Pericardium fibroblast (primary cell): Measurements from ENCODE around the genes CDADC1 and TRIM13.

DNA sequence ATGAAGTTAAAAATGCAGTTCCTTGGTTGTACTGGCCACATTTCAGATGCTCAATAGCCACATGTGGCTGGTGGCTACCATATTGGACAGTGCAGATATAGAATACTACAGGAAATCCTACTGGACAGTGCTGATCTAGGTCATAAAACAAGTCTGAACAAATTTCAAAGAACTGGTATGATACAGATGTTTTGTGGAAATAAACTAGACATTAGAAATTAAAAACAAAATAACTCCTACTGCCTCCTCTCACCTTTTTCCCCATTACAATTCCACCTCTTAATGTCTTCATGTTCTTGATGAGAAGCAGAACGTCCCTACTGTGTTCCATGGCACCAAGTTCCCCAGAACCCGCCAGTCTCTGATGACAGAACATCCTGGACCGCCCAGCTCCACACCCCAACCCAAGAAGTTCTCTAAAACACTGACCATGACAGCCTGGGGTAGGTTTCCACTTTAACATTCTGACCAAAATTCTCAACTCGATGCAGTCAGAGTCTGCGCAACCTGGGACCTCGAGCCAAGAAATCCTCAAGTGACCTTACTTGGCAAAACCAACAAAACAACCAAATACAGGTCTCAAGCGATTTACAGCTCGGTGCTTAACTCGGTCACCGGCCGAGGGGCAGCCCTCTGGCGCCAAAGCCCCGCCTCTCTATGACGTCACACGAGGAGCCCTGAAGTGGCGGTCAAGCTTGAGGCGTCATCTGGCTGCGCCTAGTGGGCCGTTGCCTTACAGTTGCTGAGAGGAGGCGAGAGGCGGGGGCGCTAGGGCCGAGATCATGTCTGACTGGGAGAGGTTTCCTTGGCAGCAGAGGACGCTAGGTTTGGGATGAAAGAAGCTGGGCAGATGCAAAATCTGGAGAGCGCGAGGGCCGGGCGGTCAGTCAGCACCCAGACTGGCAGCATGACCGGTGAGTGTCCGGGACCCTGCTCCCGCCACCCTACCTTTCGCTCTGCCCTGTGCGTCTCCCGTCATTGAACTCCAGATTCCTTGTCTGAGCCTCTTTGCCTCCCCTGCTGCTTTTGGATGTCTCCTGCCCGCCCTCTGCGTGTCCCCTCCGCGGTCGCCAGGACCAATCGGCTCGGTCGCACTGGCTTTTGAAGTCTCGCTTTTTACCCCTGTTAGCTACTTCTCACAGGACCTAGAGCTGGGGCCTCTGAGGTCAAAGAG is at the start of gene CDADC1:
Gene CDADC1 (plus strand): TSS at position 720 of the 1,174 bp plus-strand sequence.
- RAMPAGE, long total RNA = start-site peak on the plus strand centred at position 739 of the sequence, 47 bp wide, 142 and 139 reads in 2 replicates

DNA sequence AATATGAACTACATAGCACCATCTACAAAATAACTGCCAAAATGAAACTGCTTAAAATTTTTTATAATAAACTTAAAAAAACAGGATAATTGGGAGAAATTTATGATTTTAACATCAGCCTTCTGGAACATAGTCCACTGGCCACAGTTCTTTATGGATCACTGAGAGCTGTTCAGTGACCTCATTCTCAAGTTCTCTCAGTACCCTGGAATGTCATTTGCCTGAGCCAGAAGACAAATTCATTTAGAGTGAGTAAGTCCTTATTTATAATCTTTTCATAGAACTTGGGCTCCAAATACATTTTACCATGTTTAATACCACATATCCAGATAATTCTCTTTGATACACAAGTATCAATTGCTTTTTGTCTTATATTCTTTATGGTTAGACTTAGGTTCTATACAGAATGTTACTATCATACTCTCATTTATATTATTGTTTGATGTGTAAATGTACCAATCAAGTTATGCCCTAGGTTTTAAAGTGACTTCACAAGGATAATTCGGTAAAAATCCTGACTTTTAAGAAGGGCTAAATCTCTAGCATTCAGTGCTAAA is 87.6 kb downstream of the CAB39L start:
- RAMPAGE, long total RNA = no peak

DNA sequence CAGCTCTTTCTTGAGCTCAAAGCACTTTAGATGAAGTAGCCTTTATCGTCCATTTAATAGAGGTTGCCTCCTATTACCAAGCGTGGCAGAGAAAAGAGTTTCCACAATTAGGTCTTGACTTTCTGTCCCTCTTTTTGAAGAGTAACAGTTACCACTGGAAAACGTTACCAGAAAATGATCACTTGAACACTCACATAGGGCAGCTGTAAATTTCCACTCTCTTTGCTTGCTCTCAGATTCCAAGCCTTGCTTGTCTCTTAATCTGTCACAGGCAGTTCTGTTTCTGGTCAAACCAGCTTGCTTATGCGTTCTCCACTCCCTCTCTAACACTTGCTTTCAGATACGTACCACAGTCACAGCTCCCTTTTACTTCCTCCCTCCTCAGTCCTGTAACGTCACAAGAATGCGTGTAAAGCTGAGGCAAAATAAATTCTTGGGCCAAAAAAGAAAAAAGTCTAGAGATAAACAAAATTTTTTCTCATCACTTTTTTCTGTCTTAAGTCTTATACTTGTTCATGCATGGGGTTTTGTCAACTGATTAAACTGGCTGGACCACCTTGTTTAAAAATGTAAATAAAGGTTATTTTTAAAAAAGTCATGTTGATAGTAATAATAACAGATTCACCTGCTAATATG is 42.5 kb downstream of the CAB39L start:
- RAMPAGE, long total RNA = no peak

GRCh38 chr13:49443129-49443669 is 665 bp downstream of the CAB39L start:
- RAMPAGE, long total RNA = no peak

GRCh38 chr13:49443670-49443866 is 296 bp downstream of the CAB39L start:
- RAMPAGE, long total RNA = no peak

DNA sequence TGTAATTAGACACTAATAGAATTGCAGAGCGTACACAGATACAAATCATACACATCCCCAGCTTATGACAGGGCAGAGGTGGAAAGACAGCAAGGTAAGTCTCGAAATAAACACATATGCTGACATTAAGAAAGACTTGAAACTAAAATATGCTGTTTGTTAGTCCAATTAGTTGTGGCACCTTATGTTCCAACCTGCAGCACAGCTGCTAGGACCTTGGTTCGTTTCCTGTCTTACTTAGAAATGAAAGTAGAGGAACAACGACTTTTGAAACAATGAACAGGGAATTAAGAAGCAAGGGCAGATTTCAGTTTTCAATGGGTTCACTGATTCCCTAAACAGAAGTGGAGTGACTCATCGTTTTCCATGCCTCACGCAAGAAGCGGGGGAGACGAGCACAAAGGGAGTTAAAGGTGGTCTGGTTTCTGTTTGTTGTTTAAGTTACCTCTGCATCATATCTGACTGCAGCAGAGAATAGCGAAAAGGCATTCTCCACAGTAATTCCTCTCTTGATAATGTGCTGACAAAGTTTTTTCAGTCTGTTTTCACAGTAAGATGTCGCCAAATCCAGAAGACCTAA is 44.8 kb downstream of the PHF11 start:
- RAMPAGE, long total RNA = no peak

GRCh38 chr13:49625374-49626160 is 2.7 kb upstream of the ARL11 start:
- RAMPAGE, long total RNA = no peak

- RAMPAGE, long total RNA = no peak
Observed at GRCh38 chr13:49733607-49733806, 42.2 kb upstream of the EBPL start.

DNA sequence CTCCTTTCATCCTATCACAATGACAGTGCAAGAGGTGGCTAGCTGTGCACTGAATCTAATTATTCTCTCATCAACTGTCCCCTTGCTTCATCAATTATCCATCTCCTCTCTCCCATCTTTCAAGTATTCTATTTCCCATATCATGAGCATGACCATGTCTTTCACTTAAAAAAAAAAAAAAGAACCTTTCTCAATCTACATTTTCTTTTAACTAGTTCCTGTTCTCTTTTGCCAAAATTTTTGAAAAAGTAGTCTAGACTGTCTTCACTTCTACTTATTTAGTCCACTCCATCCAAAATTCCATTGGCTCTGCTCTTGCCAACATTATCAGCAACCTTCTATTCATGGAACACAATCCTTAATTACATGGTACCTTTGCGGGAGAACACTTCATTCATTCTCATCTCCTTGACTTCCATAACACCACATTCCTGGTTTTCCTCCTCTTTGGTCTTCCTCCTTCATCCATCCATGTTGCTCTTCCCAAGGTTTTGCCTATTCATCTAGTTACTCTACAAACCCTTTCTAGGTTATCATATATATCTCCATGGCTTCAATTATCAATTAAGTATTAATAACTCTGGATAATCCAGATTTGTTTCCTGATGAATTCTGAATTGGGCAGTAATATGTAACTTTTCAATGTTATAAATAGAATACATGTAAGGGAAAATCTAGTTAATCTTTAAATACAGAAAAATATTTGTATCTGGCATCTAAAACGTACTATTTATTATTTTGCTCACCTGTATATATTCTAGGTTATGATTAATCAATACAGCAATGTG is 27.7 kb downstream of the KPNA3 start:
- RAMPAGE, long total RNA = no peak

- RAMPAGE, long total RNA = no peak
Observed at GRCh38 chr13:49792855-49792917, 204 bp upstream of the KPNA3 start.

GRCh38 chr13:49938209-49938738 is 2.1 kb upstream of the SPRYD7 start:
- RAMPAGE, long total RNA = no peak

GRCh38 chr13:49996945-49997804 is at the start of gene TRIM13:
Gene TRIM13, plus strand, starts transcription at chr13:49997042.
- RAMPAGE, long total RNA = start-site peak on the plus strand at chr13:49997059-49997079, 65 and 26 reads in 2 replicates

GRCh38 chr13:50122274-50123364 is 107.4 kb downstream of the KCNRG start:
- RAMPAGE, long total RNA = no peak

DNA sequence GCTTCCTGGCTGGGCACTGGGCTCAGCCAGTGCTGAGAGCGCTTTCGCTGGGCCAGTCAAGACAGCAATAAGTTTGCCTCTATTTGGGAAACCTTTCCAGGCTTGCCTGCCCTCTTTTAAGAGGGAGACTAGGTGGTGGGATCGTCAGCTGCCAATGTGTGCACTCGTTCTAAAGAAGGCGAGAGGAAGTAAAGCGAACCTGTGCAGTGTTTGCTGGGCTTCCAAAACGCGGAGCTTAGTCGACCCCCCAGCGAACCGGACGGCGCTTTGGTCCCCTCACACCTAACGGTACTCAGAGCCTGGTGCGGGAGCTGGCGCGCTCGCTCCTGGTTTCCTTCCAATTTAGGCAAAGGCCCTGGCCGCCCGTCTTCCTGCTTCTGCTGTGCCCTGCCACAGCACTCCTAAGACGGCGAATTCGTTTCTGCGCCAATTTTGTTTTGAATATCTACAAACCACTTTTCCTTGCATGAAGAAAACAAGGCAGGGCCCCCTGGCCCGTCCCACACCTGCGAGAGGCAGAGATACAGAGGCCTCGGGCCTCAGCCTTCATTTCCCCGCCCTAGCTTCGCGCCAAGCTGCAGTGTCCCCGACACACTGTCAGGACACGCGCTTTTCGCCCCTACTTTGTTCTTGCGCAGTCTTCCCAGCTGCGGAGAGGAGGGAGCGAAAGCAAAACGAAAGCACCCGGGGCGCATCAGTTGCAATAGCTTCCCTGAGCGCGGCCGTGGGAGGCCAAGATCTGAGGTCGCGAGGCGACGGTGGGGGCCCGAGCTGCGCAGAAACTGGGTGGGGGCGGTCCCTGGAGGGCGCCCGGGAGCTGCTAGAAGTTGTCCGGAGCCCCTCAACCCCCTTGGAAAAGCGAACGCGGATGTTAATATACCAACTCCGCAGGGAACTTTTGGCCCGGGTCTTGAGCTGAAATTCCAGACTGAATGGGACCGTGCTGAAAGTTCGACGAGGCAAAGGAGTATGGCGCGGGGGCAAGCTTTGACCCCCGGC is 111.9 kb downstream of the KCNRG start:
- RAMPAGE, long total RNA = no peak

DNA sequence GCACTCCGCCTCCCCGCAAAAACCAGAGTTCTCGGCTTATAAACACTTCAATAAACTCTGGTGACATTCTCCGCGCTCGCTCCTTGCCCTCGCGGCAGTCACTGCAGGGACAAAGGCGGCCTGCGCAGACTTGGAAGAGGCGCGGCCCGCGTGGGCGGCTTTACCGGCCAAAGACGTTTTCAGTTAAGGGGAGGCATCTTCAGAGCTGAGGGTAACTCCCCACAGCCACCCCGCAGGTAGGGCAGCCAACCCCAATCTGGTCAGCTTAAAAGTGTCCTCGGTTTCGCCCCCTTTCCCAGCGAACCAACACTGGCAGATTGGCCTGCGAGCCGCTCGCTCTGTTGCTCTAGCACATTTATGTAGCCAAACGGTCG is 112.7 kb downstream of the KCNRG start:
- RAMPAGE, long total RNA = no peak

DNA sequence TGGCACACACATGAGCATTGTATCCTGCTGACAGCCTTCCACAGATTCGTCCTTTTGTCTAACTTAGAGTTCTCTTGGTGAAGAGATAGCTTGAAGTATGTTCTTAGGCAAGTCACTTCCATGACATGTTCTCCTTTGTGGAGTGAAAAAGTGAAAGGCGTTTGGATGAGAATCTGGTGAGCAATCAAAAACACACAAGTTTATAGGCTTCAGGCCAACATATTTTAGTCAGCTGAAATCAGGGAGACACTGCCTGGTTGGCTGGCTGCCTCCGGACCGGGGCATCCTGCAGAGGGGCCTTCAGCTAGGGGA is 193.1 kb downstream of the KCNRG start:
- RAMPAGE, long total RNA = no peak

DNA sequence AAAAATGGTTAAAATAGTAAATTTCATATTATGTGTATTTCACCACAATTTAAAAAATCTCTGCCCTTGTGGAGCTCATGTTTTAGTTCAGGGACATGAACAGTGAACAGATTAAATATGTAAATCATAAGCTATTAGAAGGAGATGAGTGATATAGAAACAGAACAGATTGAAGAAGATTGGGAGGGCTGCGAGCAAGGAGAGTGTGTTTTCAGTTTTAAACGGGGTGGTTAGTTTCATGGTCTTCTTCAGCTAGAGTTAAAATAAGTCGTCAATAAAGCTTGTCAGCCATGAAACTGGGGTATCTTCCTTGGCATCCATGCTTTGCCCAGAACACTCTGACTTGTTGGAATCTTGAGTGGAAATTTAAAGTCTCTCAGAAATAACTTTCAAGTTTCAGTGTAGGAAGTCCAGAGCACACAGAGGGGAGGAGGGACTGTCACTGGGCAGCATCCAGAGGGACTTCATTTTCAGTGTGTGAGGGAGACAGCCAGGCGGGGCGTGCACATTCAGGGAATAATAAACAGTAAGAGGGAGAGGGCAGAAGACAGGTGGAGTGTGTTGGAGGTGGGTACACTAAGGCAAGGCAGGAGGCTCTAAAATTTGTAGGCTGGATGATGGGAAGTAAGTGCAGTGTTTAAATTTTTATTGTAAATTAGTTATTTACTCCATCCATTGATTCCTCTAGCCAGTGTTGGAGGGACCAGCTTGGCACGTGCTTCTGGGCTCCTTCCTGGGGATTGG is 355.5 kb downstream of the KCNRG start:
- RAMPAGE, long total RNA = no peak

- RAMPAGE, long total RNA = no peak
Observed at GRCh38 chr13:50393609-50394168, 378.4 kb downstream of the KCNRG start.

DNA sequence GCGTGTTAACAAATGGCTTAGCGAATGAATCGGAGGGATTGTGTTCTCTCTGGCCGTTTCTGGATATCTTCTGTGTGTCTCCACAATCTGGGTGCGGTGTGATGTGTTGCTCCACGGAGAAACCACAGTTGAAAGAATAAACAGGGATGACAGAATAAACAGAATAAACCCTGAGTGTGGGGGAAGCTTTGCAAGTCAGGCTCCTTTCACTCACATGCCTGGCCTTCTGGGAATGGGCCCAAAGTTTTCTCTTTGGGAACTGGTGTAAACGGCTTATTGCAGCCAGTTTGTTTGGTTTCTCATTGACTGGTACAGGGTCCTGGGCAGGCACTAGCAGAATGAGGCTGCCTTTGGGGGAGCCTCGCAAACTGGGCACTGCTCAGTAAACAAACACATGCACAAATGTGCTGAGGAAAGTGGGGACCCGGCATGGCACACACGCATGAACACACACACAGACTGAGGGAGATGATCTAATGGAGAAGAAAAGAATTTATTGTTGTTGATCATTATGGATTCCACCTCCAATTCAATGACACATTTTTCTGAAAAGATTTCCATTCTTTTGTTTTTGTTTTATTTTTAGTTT is 324.6 kb downstream of the DLEU7 start:
- RAMPAGE, long total RNA = no peak

- RAMPAGE, long total RNA = no peak
Observed at GRCh38 chr13:50543600-50544200, 299.8 kb downstream of the DLEU7 start.